Cardiac fibroblast (primary cell): Measurements from ENCODE around the gene NRG2.

DNA sequence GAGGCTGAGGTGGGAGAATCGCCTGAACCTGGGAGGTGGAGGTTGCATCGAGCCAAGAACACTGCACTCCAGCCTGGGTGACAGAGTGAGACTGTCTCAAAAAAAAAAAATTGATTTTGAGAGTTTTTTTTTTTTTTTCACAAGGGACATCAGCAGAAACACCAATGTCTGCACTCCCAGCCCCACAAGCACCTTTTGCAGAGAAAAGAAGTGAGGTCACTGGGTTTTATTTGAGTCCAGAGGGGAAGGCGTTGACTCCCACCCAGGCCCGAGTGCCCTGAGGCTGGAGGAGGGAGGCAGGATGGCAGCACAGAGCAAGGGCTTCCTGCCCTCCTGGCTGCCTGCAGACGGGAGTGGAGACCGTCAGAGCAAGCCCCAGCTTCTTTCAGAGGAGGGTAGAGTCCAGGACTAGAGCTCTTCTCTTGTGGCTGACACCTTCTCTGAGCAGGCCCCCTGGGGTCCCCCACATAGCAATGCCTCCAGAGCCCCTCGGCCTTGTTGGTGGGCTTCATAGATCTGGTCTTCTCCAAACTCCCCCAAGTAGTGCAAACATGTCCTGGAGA is 2.3 kb downstream of the MZB1 start:
- RRBS = no CpG with 5 or more reads among the region's 7 CpGs

- RRBS = no CpG with 5 or more reads among the region's 15 CpGs
Observed at GRCh38 chr5:139387992-139388889, 1.5 kb downstream of the MZB1 start.

- RRBS = no CpG with 5 or more reads among the region's 9 CpGs
Observed at GRCh38 chr5:139416597-139417019, 12.7 kb upstream of the SPATA24 start.

DNA sequence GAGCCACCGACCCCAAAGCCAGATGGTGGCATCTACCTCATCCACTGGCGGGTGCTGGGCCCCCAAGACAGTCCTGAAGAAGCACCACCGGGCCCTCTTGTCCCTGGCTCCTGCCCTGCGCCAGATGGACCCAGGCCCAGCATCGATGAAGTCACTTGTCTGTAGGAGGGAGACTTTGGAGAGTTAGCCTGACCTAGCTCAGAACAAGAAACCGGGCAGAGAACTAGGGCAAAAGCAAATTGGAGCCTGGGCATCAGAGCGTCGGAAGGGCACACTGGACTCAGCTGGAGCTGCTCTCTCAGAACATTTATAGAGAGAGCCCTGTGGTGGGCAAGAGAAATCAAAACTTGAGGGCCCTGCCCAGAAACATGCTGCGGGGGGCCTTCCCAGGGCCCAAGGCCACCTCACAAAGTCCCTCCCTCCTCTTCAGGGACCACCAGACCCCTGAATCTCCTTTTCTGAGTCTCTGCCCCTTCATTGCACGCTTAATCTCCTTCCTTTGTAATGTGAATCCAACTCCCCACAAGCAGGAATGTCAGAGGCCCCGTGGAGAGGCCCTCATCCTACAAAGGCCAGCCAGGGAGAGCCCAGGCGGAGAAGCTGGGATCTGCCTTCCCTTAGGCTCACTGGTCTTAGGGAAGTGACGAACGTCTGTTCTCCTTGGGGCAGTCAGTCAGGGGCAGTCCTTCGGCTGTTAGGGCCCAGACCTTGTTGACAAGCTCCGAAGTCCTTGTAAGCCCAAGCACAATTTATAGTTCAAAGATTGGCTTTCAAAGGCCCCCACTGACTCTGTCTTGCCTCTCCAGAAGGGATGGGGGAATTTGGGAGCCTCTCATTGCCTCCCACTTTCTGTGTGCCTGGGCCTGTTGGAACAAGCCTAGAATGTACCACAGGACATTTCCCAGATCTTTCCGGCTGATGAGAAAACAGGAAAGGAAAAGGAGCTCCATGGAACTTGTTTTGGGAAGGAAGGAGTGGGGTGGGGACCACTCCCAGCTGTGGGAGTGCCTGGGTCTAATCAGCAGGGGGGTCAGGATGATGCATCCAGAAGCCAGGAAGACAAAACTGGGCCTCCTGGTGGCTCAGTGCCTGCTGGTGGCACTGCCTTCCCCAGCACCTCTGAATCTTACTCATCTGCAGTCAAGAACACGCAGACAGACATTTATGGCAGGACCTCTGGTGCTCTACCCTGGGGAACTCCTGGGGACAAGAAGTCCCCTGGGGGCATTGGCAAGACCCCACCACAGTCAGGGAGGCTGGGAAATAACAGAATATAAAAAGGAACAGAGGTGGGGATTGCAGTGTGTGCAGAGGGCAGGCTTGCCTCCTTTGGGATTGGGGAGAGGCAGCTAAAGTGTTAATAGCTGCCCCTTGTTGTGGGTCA is 2.4 kb downstream of the SMIM33 start:
- RRBS = no CpG with 5 or more reads among the region's 18 CpGs

GRCh38 chr5:139560542-139561045 is 545 bp upstream of the UBE2D2 start:
- RRBS = no CpG with 5 or more reads among the region's 20 CpGs

GRCh38 chr5:139627440-139627873 is 20.7 kb upstream of the CXXC5 start:
- RRBS = no CpG with 5 or more reads among the region's 2 CpGs

- RRBS = 7% methylated on average over 2 of the region's 33 CpGs
Observed at GRCh38 chr5:139638105-139639287, 9.7 kb upstream of the CXXC5 start.

DNA sequence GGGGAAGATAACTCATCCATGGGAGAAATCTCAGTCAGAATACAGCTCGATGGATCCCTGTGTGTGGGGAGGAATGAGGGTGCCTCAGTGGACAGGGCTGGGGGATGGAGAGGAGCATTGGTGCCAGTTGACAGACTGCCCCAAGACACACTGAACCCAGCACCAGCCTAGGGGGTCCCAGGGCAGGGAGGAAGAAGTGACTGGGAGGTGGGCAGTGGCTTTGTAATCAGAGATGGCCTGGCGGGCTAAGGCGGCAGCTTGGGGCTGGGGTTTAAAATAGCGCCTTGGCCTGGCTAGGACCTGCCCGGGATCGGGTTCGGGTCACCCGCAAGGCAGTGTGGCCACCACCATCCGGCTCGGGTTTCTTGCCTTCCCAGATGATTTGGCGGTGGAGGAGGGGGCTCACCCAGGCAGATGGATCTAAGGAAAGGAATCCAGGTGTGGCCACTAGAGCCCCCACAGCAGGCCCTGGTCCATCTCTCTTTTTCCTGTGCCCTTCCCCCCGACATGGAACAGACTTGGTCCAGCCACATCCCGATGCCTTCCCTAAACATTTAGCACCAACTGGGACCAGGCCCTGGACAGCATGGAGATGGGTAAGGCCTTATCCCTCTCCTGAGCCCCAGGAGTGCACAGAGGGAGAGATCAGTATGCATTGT is 7.4 kb upstream of the CXXC5 start:
- RRBS = 74% methylated on average over 5 of the region's 13 CpGs

DNA sequence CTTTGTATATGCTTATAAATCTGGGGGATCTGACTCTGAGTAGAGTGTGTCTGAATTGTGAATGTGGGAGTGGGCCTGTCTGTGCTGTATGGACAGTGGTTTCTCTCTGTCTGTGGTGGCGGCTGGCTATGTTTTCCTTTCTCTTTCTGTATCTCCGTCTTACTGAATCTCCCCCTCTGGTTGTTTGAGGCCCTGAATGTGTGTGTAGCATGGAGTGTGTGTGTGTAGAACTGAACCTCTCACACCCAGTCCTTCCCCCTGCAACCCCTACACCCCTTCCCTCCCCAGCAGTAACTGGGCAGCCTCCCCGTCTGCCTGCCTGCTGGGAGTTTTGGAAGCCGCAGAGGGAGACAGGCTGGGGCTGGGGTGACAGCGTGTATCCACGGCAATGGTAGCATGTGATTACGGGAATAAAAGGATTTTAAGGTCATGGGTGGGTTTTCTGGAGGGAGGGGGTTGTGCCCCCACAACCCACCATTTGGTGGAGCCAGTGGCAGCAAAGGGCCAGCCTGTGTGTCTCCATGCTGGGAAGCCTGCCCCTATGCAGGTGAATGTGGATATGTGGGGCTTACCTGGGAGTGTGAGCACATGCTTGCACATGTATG is 4.8 kb downstream of the CXXC5 start:
- RRBS = no CpG with 5 or more reads among the region's 7 CpGs

DNA sequence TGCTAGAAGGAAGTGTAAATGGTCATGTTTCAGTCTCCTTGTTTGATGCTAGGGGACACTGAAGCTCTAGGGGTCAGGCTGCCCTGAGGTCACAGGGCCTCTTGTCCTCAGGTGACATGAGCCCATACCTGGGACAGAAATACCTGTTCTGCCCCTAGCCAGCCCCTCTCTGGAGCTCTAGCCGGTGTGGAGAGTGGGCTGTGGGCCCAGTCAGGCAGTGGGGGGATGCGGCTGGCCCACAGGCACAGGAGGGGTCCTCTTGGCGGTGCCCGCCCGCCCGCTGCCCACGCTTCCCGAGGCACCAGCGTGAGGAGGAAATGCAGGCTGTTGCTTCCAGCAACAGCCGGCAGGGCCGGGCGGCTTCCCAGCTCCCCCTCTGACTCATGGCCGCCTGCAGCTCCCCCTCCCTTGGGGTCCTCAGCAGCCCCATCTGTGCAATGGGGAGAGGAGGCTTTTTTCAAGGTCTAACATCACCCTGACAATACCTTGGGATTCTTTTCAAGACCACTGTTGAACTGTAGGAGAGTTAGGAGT is 10.3 kb downstream of the CXXC5 start:
- RRBS = no CpG with 5 or more reads among the region's 13 CpGs

GRCh38 chr5:139660739-139661601 is 12.8 kb downstream of the CXXC5 start:
- RRBS = 13% methylated on average over 7 of the region's 37 CpGs

DNA sequence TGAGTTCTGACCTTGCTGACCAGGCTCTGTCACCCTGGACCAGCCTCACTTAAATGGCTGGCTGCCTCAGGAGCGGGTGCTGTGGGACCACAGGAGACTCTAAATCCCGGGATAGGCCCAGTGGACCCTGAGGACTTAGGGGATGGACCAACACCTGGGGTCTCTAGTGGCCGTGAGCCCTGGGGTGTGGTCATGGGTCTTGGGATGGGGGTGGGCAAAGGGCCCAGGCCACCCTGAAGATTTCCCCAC is 49.7 kb downstream of the CXXC5 start:
- RRBS = no CpG with 5 or more reads among the region's 3 CpGs

- RRBS = 4% methylated on average over 34 of the region's 101 CpGs
Observed at GRCh38 chr5:139903864-139904853, 108.6 kb downstream of the PSD2 start.

GRCh38 chr5:140042804-140044032 is at the start of gene NRG2:
Gene NRG2 (minus strand): TSS chr5:140043299.
- RRBS = 2% methylated on average over 7 of the region's 81 CpGs

DNA sequence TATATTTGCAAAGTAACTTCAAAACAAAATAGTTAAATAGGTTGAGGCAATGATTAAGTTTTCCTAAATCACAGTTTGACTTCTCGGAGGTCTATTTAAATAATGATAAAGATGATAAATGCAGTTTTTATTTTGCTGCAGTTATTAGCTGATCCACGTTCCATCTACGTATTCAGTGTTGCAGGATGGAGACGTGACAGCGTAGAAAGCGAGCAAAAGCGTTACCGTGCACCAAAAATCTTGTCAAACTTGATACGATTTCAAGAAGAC is 7.2 kb upstream of the PURA start:
- RRBS = no CpG with 5 or more reads among the region's 9 CpGs

GRCh38 chr5:140251985-140252951 is 50.6 kb downstream of the PFDN1 start:
- RRBS = no CpG with 5 or more reads among the region's 10 CpGs

GRCh38 chr5:140258374-140259072 is 44.4 kb downstream of the PFDN1 start:
- RRBS = no CpG with 5 or more reads among the region's 7 CpGs

DNA sequence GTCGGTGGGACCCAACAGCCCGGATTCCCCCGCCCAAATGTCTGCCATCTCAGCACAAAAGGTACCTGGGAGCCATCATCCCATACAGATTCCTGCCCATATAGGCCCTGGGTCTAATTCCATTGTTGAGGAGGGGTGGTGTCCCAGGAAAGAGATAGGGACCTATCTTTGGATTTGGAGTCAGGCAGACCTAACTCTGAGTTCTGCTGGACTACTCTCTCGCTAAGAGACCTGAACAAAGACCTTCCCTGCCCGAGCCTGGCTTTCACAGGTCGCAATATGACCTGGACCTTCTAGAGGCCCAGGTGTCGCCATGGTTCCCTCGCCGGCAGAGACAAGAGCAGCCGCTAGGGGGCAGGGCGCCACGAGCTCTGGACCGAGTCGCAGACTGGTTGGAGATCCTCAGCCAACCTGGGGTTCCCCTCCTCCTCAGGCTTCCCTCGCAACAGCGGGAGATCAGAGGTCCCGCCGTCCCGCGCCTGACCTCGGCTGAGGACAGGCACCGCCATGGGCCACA is 3.1 kb downstream of the SLC4A9 start:
- RRBS = no CpG with 5 or more reads among the region's 22 CpGs

GRCh38 chr5:140457606-140457903 is 55.9 kb downstream of the ANKHD1 start:
- RRBS = no CpG with 5 or more reads among the region's 6 CpGs